ENCODE results near the genes FCN1 and MRPS2.

DNA sequence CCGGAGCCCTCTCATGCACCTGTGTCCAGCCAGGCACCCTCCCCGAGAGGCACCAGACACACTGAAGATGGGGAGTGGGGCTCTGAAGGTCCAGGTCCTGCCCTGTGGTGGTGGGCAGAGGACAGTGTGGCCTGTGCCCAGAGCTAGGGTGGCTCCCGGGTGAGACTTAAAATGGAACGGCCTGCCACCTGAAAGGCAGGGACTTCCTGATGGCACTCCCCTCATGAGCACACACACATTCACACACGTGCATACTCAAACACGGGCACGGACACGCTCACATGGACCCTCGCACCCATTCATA lies 114.8 kb downstream of the RXRA start:
- PRO-cap: no peak
- RAMPAGE, long total RNA, 2 experiments: no peak in any of the 2 experiments

DNA sequence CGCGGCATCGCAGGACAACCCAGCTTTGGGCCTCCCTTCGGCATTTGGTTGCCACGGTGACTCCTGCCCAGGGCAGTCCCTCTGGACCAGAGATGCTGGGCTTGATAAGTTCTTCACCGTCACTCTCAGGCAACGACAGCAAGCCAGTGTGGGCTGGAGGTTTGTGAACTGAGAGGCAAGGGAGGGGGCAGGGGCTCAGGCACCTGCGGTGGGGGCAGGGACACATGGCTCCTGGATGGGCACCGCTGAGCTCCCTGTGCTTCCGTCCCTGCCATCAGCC lies 116.3 kb downstream of the RXRA start:
- PRO-cap: no peak
- RAMPAGE, long total RNA, 2 experiments: no peak in any of the 2 experiments

- PRO-cap: bidirectional peak, plus-strand start at chr9:134456671, minus-strand start at chr9:134456275
- RAMPAGE, long total RNA, 2 experiments: no peak in any of the 2 experiments
Measured at GRCh38 chr9:134455869-134456894, 129.9 kb downstream of the RXRA start.

GRCh38 chr9:134640909-134641390 lies 653 bp upstream of the COL5A1 start:
- PRO-cap: no peak
- RAMPAGE, long total RNA, 2 experiments: no peak in any of the 2 experiments

GRCh38 chr9:134917616-134918311 lies at the start of gene FCN1:
TSS of gene FCN1 (minus strand) at chr9:134917912.
- PRO-cap: no peak
- RAMPAGE, long total RNA, 2 experiments: start-site peak on the minus strand in 2 of 2 experiments, at chr9:134917903-134917912 at its widest, 9 to 33 reads per replicate

GRCh38 chr9:134929017-134929601 lies 11.4 kb upstream of the FCN1 start:
- PRO-cap: no peak
- RAMPAGE, long total RNA, 2 experiments: no peak in any of the 2 experiments

DNA sequence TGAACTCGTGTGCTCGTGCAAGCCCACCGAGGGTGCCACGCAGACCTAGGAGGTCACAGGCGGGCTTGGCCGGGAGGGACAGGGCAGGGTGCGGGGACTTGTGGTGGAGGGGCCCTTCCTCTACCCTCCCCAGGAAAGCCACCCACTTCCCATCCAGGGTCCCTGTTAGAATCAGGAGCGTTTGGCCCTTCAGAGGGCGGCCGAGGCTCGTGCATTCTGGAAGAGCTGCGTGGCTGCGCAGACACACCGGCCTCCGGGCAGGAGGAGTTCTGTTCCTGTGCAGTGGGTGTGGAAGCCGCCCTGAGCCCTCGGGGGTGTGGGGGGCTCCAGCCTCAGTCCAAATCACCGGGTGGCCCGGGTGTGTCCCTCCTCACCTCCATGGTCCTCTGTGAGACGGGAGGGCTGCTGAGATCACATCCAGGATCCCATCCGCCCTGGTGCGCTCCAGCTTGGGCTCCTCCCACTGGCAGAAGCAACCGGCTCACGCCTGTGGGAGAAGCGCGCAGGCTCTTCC lies 18.3 kb downstream of the OLFM1 start:
- PRO-cap: no peak
- RAMPAGE, long total RNA, 2 experiments: no peak in any of the 2 experiments

DNA sequence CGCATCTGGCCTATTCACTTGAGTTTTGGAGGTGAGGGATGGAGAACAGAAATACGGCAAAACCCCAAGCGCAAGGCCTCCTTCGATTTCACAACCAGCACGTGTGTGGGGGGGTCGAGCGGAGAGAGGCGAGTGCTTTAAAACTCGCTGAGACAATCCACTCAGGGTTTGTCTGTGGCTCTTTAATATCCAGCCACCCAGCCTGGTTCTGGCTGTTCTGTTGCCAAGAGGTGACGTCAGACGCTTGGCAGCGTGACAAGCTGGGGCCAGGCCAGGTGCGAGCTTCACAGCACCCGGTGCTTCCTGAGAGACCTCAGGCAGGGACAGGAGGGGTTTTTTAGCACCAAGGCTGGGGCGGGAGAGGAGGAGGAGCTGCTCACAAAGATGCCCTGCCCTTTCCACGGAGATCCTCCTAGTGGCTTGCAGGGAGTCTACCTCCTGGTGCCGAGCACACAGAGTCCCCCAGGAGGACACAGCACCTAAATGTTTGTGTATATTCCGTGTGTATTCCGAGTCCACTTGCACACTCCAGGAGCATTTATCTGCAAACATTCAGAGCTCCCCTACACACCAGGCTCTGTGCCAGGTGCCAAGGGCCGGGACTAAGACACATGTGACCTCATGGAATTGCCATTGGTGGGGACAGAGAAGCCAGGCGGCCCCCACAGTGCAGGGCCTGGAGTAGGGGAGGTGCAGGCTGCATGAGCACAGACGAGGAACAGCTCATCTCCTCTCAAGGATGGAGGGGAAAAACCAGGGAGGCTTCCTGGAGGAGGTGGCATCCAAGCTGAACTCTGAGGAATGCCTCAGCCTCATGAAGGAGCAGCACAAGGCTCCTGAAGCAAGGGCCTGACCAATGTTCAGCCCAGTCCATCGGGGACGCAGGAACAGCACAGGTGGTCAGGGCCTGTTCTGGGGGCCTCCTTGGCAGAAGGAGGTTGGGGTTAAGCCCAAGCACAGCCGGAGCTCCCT lies 194.7 kb downstream of the OLFM1 start:
- PRO-cap: no peak
- RAMPAGE, long total RNA, 2 experiments: no peak in any of the 2 experiments

DNA sequence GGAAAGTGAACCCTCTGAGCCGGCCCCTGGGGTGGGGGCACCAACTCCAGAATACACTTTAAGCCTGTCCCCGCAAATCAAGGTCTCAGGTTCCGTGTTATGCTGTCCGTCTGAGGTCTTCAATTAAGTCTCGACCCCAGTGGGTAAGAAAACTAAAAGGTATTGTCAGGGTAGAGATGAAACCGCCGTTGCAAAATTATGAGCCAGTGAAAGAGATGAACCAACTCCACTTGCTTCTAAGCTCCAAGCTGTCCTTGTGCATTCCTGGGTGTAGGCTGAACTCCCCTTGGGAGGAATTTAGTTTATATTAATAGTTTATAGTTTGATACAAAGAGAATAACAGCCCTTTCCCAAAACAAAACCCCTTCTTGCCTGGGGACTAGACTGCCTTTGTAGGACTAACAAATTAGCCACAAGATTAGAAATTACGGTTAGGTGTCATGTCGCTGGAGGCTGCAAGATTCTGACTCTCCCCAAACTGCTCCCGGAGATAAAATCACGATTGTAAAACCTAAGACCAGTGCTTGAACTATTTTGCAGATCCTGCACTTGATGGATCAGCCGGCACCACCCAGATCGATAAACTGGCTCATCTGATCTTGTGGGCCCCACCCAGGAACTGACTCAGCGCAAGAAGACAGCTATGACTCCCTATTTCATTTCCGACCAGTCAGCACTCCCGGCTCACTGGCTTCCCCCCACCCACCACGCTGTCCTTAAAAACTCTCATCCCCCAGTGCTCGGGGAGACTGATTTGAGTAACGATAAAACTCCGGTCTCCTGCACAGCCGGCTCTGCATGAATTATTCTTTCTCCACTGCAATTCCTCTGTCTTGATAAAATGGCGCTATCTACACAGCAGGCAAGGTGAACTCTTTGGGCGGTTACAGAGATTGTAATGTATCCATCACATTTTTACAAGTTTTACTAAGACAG lies 10.9 kb upstream of the PPP1R26 start:
- PRO-cap: no peak
- RAMPAGE, long total RNA, 2 experiments: no peak in any of the 2 experiments

DNA sequence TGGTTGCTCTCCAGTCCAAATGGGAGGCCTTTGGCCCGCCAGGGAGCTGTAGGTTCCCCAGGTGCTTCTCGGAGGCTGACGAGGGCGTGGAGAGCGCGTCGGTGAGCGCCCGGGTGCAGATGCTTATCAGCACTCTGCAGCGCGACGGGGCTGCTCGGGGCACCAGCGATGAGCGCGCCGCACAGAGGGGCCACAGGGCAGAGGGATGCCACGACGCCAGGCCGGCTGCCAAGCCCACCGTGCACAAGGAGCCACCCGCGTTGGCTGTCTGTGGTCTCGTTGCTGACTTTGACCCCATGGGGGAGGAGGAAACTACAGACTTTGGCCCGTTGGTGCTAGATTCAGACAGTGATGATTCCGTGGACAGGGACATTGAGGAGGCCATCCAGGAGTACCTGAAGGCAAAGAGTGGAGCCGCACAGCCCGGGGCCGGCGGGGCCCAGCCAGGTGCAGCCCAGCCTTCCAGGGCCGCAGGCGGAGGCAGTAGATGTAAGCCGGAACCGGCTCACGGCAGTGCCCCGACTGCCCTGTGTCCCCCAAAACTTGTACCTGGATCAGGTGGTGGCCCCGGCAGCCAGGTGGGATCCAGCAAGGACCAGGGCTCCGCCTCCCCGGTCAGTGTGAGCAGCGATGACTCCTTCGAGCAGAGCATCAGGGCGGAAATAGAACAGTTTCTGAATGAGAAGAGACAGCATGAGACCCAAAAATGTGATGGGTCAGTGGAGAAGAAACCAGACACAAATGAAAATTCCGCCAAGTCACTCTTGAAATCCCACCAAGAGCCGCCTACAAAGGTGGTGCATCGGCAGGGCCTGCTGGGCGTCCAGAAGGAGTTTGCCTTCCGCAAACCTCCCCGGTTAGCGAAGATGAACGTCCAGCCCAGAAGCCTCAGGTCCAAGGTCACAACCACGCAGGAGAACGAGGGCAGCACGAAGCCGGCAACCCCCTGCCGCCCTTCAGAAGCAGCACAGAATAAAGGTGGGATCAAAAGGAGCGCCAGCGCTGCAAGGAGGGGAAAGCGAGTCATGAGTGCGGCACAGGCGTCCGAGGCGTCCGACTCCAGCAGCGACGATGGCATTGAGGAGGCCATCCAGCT lies 5.3 kb downstream of the PPP1R26 start:
- PRO-cap: no peak
- RAMPAGE, long total RNA, 2 experiments: no peak in any of the 2 experiments

DNA sequence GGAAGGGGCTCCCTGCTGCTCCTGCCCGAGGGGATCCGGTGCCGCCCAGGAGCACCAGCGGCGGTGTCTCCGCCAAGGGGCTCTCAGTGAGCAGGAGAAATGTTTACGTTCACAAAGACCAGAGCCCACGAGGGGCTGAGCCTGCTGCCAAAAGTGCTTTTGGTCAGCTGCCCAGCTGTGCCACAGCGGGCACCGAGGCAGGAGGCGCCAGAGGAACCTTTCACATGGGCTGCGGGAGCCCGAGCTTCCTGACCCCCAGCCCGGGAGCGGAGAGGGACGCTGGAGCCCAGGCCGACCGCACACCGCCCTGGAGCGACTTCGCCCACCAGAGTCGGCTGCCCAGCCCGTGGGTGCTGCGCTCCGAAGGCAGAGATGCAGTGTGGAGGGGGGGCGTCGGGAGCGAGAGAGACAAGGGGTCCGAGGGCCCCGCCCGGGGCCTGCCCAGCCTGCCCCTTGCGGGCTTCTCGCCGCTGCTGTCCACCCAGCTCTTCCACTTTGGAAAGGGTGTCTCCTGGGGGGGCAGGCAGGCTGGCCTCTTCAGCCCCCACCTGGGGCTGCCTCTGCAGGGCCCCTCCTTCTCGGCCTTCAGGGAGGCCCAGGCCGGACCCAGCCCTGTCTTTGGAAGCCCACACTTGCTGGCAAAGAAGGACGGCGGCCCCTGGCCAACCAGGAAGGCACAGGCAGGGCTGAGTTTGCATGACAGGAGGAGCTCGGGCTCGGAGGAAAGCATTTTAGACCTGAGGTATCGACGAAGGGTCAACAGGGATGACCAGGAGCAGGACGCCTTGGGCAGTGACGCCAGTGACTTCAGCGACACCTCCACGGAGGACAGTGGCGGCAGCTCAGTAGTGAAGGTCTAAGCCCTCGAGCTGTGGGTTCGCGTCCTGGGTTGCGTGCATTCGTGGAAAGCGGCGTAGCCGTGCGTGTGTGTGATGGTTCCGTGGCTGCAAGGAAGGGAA lies 8.0 kb downstream of the PPP1R26 start:
- PRO-cap: no peak
- RAMPAGE, long total RNA, 2 experiments: no peak in any of the 2 experiments

DNA sequence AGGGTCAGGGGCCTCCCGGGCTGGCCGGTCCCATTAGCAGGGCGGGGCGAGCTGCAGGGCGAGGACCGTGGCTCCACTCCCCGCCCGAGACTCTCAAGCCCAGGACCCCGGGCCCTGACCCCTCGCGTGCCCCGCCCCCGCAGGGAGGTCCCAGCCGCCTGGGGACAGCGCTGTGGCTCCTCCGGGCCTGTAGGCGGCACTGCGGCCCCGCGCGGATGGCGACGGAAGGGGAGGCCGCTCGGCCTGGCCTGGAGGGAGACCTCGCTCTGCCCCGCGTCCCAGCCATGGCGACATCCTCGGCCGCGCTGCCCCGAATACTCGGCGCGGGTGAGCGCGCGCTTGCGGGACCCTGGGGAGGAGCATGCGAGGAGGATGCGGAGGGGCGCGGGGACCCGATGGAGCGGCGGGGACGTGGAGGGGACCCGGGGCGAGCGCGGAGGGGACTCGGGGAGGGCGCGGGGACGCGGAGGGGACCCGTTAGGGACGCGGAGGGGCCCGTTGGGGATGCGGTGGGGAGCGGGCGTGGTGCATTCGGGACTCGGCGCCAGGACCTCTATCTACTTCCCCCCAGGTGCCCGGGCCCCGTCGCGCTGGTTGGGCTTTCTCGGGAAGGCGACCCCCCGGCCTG lies at the start of gene MRPS2:
Gene MRPS2 (plus strand): TSS at position 256 of the 628 bp plus-strand sequence.
- PRO-cap: bidirectional peak, plus-strand start at position 199 of the sequence, minus-strand start at position 92 of the sequence
- RAMPAGE, long total RNA, 2 experiments: start-site peak on the plus strand in 2 of 2 experiments, centred at positions 250 to 268 of the sequence, 771 to 1,357 reads per replicate

GRCh38 chr9:135681619-135682145 lies 17.6 kb downstream of the SOHLH1 start:
- PRO-cap: no peak
- RAMPAGE, long total RNA, 2 experiments: no peak in any of the 2 experiments

DNA sequence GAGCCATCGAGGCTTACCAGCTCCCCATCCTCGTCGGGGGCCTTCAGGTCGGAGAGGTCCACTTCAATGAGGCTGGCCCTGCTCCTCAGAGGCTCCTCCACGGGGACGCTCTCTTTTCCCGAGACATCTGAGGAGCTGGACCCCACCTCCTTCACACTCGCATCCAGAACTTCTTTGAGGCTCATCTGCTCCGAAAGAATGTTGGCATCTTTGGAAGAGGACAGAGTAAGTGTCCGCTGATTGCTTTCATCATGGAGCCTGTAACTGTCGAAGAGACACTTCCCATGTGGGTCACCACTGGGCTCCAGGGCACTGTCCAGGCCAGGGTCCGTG lies 86.5 kb downstream of the CAMSAP1 start:
- PRO-cap: no peak
- RAMPAGE, long total RNA, 2 experiments: no peak in any of the 2 experiments

DNA sequence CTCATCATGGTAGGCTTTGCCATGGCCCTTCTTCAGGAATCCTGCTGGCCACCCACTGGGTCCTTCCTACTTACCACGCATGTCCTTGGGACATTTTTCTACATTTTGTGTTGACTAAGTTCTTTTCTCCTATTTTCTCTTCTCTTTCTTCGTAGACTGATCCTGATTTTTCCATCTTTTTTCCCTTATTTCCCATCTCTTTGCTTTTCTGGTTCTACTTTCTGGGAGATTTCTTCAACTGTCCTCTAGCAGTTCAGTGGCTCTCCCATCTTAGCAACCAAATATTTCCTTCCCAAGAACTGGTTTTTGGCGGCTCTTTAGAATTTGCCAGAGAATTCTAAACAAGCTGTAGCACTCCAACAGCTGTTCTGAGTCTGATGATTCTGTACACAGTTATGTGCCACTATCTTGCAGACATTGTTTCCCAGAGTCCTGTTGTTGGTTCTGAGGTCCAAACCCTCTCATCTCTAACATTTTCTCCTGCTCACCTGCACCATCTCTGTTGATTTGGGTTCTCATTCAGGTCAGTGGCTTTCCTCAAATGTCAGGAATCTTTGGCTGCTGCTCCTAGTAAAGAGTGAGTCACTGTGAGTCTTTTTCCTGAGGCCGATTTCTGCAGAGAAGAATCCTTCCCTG lies 50.1 kb downstream of the CAMSAP1 start:
- PRO-cap: no peak
- RAMPAGE, long total RNA, 2 experiments: no peak in any of the 2 experiments

- PRO-cap: no peak
- RAMPAGE, long total RNA, 2 experiments: no peak in any of the 2 experiments
Measured at GRCh38 chr9:135902898-135903341, 4.4 kb downstream of the CAMSAP1 start.

DNA sequence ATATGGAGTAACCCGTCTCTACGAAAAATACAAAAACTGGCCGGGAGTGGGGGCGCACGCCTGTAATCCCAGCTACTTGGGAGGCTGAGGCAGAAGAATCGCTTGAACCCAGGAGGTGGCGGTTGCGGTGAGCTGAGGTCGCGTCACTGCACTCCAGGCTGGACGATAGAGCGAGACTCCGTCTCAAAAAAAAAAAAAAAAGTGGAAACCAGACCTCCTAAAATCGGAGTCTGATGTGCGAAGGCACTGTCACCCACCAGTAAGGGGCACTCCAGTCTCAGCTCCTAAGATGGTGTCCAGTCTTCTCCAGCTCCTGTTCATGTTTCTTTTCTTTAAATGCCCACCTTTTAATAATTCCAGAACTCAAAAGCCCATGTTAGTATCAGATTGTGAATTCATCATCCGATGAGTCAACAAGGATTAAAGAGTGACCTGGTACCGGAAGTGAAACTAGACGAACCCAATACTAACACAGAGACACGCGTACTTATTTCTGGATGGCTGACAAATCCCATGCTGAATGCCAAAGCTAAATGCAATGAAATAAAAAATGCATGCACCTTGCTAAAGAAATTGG lies 2.5 kb downstream of the CAMSAP1 start:
- PRO-cap: no peak
- RAMPAGE, long total RNA, 2 experiments: no peak in any of the 2 experiments

GRCh38 chr9:135907706-135908651 lies 633 bp upstream of the CAMSAP1 start:
- PRO-cap: bidirectional peak, plus-strand start at chr9:135907852, minus-strand start at chr9:135907573
- RAMPAGE, long total RNA, 2 experiments: no peak in any of the 2 experiments

DNA sequence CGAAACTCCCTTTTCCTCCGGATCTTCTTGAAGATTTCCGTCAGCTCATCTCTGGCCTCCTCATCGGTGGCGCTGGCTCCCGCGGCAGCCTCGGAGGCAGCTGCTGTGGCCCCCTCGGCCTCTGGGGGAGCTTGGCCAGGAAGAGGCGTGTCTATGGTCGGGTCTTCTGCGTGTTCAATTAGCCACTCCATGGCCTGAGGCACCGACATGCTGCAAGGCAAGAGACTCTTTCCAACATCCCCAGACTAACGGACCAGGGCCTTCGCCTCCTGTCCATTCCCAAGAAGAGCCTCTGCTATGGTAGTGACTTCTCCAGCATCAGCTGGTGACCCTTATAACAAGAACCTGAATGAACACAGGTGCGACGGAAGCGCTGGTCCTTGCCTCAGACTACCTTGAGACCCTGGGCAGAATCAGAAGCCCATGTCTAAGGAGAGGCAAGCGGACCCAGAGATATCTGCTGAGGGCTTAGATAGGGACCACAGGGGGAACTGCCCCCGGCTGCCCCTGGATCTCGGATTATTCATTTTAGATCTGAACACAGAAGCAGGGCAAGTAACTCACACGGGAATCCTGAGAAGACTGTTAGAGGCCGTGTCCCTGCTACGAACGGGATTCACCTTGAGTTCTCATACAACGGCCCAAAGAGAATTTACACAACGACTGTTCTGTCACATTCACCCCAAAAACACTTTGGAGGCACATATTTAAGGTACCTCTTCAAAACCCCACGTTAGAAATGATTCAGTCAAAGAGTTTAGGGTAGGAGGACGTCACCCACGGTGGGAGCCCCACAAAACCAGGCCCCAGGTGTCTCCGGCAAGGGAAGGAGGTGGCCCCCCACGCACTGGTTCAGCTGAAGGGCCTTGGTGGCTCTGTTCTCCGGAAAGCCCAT lies 15.9 kb downstream of the UBAC1 start:
- PRO-cap: no peak
- RAMPAGE, long total RNA, 2 experiments: no peak in any of the 2 experiments

DNA sequence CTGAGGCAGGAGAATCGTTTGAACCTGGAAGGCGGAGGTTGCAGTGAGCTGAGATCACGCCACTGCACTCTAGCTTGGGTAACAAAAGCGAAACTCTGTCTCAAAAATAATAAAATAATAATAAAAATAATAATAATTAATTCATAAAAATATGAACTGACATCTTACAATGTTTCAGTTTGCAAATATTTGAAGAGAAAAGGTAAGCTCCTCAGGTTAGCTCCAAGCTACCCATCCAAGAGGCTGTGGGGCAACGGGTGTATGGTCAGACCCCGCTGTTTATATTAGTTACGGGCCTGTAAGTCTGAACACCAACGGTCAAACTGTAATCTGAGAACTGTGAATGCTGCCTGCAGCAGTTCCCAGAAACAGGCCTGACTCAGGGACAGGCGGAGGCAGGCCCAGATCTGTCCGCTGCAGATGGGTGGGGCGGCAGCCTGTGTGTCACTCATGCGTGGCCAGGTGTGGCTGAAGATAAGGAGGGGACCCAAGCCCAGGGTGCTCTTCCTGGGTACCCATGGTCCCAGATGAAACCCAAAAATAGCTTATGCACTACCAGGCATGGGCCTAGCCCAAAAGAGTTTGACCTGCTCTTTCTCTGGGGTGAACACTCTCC lies 9.4 kb downstream of the UBAC1 start:
- PRO-cap: no peak
- RAMPAGE, long total RNA, 2 experiments: no peak in any of the 2 experiments